ENCODE measurements around the gene SLC6A11.

DNA sequence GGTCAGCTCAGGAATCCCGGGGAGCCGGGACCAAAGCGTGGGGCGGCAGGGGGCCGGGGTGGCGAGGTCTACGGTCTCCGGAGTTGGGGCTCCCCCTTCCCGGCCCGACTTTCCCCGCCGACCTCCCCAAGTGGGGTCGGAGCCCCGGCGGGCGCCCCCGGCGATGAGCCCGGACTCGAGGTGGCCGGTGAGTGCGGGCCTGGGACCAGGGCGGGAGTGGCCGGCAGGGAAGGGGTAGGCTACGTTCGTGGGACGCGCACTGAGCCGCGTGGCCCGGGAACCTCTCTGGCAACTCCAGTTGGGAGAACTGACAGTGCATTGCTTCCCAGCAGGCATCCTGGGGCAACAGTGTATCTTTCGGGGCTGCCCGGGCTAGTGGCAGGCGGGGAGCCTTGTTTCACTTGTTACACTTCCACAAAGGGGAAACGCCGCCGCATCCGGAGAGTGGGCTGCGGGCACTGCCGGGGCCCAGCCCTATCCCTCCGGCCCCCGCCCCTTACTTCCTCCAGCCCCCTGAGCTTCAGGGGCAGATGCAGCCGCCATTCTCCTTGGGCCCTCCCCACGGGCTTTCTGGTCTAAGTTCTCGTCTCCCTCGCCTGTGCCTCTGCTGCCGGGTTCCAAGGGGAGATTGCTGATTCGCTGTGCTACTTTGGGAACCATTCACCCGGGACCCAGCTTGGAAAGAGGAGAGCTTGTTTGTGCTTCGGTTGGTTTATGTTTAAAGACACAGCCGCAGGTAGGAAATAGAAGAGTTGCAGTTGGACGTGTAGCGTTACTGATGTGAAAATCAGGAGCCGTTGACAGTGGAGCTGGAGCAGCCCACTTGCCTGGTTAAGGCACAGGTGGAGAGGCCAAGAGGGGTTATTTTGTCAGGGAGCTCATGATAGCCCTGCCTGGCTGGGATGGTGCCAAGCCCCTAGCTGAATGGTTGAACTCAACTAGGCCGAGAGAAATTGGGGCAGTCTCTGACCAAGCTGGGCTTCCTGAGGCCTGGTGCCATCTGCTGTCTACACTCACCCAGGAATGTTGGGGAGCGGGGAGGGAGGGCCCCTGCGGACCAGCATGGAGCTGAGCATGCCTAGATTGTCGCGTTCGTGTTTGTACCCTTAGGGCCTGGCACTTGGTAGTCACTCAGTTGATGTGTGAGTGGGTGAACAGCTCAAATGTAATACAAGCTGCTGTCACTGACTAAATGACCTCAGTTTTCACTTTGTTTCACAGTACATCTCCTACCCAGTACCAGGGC is 840 bp downstream of the BRPF1 start:
- PRO-cap = no peak
- RAMPAGE, long total RNA, 4 experiments = no peak in any of the 4 experiments

DNA sequence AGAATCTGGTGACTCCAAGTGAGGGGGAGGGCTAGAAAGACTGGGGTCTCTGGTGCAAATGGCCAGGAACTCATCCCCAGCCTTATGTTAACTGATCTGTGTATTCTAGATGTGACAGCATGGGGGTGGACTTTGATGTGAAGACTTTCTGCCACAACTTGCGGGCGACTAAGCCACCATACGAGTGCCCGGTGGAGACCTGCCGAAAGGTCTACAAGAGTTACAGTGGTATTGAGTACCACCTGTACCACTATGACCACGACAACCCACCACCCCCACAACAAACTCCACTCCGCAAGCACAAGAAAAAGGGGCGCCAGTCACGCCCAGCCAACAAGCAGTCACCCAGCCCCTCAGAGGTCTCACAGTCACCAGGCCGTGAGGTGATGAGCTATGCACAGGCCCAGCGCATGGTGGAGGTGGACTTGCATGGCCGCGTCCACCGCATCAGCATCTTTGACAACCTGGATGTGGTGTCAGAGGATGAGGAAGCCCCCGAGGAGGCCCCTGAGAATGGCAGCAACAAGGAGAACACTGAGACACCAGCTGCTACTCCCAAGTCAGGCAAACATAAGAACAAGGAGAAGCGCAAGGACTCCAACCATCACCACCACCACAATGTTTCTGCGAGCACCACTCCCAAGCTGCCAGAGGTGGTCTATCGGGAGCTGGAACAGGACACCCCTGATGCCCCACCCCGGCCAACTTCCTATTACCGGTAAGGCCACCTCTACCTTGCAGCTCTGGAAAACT is 2.7 kb downstream of the BRPF1 start:
- PRO-cap = no peak
- RAMPAGE, long total RNA, 4 experiments = no peak in any of the 4 experiments

DNA sequence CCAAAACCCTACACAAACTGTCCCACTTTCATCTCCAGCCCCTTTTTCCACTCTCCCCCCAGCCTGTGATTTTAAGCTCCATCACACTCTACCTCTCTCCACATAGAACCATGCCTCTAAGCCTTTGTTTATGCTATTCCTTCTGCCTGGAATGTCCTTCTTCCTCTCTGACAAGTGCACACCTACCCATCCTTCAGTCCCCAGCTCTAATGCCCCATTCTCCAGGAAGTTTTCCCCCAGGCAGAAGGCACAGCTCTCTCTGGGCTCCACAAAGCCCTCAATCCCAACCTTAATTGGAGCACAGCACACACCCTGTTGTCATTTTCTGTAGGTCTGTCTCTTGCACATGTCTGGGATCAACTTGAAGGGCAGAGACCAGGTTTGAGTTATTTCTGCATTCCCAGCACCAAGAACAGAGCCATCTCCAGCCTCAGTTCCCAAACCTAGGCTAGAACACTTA is 2.8 kb downstream of the CAMK1 start:
- PRO-cap = no peak
- RAMPAGE, long total RNA, 4 experiments = no peak in any of the 4 experiments

- PRO-cap = no peak
- RAMPAGE, long total RNA, 4 experiments = start-site peak on the plus strand in 1 of 4 experiments, at chr3:9770568-9771398 at its widest, 9 reads per replicate
These were observed 802 bp upstream of the CAMK1 start for GRCh38 chr3:9770274-9771224.

DNA sequence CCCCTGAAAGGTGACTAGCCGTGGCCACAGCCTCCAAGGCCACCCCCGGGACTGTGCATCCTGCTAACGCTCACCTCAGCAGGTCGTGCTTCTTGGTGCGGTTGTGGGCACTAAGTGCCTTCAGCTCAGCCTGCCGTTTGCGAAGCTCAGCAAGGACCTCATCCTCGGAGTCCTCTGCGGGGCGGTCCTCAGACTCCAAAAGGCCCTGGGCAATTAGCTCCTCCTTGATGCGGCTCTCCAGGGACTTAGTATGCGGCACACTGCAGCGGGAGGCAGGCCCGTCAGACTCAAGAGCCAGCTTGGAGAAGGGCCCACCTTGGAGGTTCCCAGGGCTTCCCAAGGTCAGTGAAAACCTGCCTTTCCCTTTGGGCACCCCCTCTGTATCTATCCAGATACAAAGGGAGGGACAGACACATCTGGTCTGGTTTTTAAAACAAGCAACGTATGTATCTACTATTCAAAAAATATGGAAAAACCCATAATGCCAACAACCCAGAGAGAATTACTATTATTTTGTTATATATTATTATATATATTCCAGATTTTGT is 8.2 kb downstream of the TADA3 start:
- PRO-cap = no peak
- RAMPAGE, long total RNA, 4 experiments = no peak in any of the 4 experiments

DNA sequence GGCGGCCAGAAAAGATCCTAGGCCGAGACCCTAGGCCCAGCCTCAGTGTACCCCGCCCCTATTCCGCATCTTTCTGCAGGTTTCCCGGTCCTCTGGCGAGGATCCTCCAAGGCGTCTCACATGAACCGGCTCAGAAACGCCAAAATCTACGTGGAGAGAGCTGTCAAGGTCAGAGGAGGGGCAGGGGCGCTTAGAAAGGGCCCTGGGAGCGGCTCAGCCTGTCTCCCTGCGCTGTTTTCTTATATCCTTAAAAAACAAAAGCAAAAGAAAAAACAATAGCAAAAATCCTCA is 425 bp downstream of the TTLL3 start:
- PRO-cap = no peak
- RAMPAGE, long total RNA, 4 experiments = no peak in any of the 4 experiments

DNA sequence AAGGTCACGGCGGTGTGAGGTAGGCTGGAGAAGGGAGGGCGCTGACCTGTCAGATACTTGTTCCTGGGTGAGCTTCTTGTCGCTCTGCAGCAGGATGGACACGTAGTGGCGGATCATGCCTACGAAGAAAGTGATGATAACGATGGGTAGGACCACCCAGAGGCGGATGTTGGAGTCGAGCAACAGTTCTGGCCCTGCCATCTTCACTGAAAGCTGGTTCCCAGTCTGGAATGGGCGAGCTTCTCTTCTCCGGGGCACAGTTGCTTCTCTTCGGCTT is 242 bp downstream of the EMC3 start:
- PRO-cap = no peak
- RAMPAGE, long total RNA, 4 experiments = no peak in any of the 4 experiments

DNA sequence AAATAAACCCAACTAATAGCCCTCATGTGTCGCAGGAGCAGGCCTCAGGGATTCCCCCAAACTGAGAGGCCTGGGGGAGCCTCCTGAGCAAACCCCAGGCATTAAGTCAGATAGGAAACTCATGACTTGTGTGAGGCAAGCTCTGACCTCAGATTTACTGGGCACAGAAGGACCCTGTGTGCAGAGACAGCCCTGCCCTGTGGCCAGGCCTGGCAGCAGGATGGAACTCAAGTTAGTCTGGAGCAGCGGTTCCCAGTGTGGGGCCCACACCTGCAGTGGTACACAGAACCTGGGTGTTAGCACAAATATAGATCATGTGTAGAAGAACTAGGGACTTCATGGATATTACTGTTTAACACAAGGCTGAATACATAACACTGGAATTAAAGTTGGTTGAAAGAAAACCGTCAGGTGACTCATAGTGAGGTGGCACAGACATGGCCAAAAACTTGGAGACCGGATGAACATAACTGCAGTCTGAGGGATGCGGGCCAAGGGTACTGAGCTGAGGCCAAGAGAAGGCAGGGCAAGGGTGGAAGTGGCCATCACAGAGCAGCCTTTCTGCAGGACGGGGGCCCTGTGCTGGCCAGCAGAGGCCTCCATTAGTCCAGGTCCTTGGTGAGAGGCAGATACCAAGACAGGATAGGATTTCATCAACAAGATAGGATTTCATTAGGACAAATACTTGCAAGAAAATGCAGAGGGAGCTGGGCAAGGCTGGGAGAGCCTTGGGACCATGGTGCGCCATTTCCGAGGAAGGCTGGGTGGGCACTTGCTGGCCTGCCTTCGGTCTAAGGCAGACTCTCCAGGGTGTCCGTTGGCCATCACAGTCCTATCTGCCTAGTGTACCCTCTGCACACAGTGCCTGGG is 40.9 kb downstream of the IRAK2 start:
- PRO-cap = no peak
- RAMPAGE, long total RNA, 4 experiments = no peak in any of the 4 experiments

- PRO-cap = no peak
- RAMPAGE, long total RNA, 4 experiments = no peak in any of the 4 experiments
These were observed 69.0 kb upstream of the SEC13 start for GRCh38 chr3:10389717-10390540.

- PRO-cap = no peak
- RAMPAGE, long total RNA, 4 experiments = no peak in any of the 4 experiments
These were observed 976 bp downstream of the ATP2B2 start for GRCh38 chr3:10504512-10504708.

GRCh38 chr3:10505990-10506623 is 721 bp upstream of the ATP2B2 start:
- PRO-cap = no peak
- RAMPAGE, long total RNA, 4 experiments = no peak in any of the 4 experiments

DNA sequence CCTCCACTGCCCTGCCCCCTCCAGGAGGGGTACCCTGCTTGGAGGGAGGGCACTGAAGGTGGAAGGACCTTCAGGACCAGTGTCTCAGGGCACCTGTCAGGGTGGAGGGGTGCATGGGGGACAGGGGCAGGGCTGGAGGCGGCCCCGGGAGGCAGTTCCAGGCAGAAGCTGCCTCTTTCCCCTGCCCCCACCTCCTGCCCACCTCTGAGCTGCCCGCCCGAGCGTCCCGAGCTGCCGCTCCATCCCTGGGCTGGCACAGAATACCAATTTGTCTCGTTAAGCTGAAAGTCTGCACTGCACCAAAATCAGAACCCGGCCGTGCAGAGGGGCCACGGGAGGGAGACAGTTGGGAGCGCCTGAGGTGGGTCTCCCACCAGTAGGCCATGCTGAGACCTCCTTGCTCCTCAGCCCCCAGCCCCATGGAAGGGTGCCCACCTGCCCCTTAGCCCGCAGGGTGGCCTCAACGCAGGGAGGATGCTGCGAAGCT is 1.3 kb upstream of the ATP2B2 start:
- PRO-cap = no peak
- RAMPAGE, long total RNA, 4 experiments = no peak in any of the 4 experiments

DNA sequence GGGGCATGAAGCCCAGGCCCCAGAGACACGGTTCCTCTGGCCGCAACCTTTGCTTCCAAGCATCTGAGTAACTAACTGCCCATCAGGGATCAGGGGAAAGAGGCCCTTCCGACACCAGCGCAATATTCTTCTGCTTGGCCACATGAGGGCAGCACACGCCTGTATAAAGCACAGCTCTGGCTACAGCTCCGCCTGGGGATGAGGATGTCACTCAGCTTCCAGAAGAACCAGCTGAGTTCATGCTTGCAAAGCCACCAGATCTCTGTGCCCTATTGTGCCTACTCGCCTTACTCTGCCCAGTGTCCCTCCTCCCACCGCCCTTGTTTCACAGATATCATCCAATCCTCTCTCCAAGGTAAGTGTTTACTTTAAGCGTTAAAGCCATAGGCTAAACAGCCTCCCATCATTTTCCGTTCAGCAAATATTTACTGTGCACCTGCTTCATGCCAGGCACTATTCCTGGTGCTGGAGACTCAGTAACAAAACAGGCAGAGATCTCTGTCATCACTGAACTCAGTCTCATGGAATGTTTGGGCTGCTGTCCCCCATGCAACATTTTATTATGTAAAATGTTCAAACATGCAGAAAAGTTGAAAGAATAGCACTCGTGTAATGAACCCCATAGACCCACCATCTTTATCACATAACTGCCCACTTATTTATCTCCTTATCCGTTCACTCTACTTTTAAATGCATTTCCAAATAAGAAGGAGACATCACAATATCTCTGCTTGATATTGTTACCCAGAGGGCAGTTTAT is 57.2 kb upstream of the SLC6A11 start:
- PRO-cap = no peak
- RAMPAGE, long total RNA, 4 experiments = no peak in any of the 4 experiments

GRCh38 chr3:10815536-10816319 is at the start of gene SLC6A11:
TSS of gene SLC6A11 (plus strand) at chr3:10816228.
- PRO-cap = bidirectional peak, plus-strand start at chr3:10816228, minus-strand start at chr3:10816143
- RAMPAGE, long total RNA, 4 experiments = no peak in any of the 4 experiments

GRCh38 chr3:11291215-11291666 is 19.0 kb downstream of the ATG7 start:
- PRO-cap = no peak
- RAMPAGE, long total RNA, 4 experiments = no peak in any of the 4 experiments

DNA sequence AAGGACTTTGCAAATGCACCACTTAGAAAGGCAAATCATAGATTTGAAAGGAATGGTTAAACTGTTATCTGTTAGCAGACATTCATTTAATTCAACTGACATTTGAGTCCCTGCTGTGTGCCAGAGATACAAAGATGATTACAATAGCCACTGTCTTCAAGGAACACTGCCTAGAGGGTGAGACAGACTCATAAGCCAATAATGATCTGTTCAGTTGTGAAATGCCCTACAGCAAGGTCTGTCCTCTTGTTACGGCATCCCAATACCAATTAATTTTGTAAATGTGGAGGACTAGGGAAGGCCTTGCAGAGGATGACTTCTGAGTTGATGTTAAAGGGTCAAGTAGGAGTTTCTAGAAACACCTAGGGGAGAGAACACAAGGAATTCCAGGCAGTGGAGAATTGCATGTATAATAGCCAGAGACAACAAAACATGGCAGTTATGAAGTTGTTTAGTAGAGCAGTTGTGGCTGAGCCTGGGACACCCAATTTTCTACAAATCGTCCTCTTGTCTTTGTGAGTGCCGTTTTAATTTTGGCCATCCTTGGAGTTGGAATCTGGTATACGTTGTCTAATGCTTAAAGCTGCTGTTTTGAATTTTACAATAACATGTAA is 113.3 kb downstream of the ATG7 start:
- PRO-cap = no peak
- RAMPAGE, long total RNA, 4 experiments = no peak in any of the 4 experiments

GRCh38 chr3:11549467-11550161 is 94.1 kb downstream of the VGLL4 start:
- PRO-cap = no peak
- RAMPAGE, long total RNA, 4 experiments = no peak in any of the 4 experiments

GRCh38 chr3:11604111-11604569 is 39.6 kb downstream of the VGLL4 start:
- PRO-cap = no peak
- RAMPAGE, long total RNA, 4 experiments = no peak in any of the 4 experiments

DNA sequence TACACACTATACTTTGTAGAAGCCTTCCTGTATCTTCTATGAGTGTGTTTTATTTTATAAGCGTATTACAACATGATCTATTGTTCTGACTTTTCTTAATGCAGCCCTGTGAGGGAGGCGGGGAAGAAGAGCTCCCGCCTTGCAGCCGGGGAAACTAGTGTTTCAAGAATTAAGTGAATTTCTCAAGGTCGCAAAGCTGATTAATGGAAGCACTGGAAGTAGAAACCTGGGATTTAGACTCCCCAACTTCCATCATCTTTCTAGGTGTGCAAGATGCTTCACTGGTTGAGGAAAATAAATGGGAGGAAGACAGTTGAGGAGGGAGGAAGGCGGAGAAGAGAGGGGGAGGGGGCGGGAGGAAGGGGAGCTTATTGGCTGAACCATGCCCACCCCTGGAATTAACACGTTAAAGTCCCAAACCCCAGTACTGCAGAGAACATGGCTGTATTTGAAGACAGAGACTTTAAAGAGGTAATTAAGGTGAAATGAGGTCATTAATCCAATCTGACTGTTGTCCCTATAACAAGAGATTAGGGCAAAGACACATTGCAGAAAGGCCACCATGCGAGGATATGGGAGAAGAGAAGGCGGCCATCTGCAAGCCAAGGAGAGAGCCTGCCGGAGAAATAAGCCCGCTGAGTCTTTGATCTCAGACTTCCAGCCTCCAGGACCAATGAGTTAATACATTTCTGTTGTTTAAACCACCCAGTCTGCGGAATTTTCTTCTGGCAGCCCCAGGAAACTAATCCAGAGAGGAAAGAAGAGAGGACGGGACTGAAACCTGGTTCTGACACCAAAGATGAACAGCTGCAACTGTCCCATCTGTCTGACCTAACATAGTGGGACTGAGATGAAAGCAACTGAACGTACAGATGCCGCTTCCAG is 32.7 kb downstream of the VGLL4 start:
- PRO-cap = no peak
- RAMPAGE, long total RNA, 4 experiments = no peak in any of the 4 experiments

DNA sequence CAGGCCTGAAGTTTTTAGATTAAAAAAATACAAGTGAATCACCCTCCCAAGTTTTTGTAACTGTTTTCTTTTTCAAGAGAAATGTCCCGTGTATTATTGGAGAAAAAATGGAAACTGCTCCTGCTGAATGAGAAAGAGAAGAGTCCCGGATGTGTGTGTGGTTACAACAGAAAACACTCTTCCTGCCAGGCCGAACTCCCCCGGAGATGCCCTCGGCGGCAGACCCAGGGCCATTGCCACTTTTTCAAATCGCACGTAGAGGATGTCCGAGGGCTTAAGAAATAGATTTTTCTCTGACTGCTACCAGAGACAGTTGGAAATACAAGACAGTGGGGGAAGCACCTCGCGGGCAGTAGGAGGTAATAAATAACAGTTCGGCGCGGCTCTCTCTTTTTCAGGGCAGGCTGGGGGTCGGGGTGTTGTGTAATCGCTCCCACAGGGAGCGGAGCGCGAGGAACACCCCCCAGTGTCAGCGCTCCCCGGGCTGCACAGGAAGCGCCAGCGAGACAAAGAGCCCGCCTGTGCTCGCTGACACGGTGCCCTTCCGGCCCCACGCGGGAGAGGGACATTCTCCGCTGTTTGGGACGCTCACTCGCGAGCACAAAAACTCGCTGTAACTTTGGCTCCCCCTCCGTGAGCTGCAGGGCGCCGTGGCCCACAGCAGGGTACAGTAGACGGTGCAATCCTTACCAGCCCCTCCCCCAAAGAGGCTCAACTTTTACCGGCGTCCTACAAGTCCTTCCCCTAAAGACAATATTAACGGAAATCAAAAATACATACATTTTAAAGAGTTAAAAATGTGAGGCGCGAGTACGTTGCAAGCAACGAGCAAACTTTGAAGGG is 1.1 kb downstream of the VGLL4 start:
- PRO-cap = bidirectional peak, plus-strand start at position 568 of the sequence, minus-strand start at position 492 of the sequence
- RAMPAGE, long total RNA, 4 experiments = no peak in any of the 4 experiments